ENCODE data around the gene PRKN.

DNA sequence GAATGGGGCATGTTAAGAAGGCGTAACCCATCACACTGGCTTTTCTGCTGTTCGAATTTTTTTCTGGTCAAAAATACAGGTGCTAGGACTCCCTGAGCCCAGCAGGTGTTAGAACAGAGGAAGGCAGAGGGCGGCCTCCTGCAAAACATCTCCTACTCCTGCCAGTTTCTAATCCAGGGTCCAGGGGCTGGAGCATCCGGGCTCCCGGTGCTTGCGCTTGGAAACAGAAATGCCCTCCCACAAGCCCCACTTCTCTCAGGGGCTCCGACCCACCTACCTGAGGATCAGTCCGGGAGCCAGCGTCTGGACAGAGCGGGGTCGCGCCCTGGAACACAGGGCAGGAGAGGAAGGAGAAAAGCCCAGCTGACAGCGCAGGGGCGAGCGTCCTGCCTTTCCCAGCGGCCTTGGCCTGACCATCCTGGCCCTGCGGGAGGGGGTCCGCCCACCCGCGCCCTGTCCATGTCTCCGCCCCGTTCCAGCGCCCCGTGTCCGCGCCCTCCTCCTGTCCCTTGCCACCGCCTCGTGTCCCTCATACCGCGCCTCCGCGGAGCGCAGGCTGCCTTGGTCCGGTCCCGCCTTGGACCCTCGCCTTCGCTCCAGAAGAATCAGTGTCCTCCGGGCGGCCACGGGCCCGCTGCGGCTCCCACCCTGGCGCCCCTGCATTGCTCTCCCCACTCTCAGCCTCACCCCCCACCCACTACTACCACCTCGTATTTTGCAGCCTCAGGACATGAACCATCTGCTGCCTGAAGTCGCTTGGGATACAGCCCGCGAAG lies 14.9 kb upstream of the LPA start:
- PRO-cap, result no peak

- PRO-cap, result no peak
Observed at GRCh38 chr6:160919569-160920273, 71.8 kb upstream of the MAP3K4 start.

DNA sequence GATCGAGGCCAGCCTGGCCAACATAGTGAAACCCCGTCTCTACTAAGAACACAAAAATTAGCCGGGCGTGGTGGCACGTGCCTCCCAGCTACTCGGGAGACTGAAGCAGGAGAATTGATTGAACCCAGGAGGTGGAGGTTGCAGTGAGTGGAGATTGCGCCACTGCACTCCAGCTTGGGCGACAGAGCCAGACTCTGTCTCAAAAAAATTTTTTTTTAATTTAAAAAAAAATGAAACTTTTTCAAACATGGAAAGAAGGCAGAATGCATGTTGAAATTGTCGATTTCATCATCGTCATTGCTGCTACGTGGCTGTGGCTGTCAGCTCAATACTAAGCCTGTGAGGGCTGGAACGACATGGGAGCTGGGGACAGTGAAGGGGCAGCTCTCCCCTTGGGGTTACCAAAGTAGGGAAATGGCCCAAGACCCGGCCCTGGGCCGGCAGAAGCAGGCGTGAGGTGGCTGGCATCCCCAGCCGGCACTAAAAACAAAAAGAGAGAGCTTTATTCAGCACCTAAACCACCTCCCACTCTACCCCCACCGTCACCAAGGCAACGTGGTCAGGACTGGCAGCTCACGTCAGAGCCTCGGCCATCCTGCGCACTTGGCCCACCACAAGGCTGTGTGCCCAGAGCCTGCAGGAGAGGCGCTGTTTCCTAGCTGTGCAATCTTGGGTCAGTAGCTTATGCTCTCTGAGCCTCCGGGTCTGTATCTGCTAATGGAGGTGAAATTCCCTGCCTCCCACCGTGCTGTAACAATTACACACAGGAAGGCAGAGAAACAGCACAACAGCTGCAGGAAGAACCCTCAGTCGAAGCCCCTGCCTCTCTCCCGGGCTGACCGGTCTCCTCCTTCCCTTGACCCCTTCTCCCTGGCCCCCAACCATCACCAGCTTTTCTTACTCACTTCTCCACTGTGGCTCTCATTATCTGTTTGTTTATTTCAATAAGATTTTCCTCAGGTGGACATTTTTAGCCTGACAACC lies 30.7 kb downstream of the AGPAT4 start:
- PRO-cap, result unidirectional peak, plus-strand start at position 334 of the sequence; bidirectional peak, plus-strand start at position 616 of the sequence, minus-strand start at position 482 of the sequence

GRCh38 chr6:161369174-161369711 lies 95.4 kb upstream of the AGPAT4 start:
- PRO-cap, result no peak

GRCh38 chr6:161435657-161436350 lies 161.9 kb upstream of the AGPAT4 start:
- PRO-cap, result no peak

- PRO-cap, result no peak
Observed at GRCh38 chr6:162467679-162468326, 259.8 kb downstream of the PRKN start.

GRCh38 chr6:162621245-162621555 lies 106.4 kb downstream of the PRKN start:
- PRO-cap, result no peak

DNA sequence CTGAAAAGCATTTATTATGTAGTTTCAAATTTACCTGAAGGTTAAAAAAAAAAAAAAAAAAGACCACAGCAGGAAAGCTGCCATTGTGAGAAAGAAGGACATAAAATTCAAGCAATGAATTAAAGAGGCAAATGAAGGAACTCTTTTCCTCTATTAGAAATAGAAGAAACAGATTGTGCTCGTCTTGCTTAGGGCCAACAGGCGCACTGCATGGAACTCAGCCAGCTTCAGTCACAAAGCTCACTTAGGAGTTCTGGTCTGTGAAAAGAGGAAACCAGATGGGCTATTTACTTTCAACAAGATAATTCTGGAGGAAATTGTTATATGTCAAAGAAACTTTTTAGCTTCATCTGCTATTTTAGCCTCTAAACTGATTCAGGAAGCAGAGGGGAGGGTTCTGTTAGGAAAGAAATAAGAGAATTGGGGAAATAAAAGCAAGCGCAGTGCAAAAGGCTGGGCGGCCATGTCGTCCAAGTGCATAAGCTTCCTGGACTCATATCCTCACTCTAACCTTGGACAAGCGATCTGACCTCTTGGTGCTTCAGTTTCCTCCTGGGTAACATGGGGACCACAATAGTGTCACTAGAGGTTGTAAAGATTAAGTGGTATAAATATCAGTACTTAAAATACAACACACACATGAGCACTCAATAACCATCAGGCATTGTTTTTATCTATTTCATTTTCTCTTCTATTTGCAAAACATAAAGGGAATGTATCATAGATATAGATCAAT lies 21.3 kb downstream of the PRKN start:
- PRO-cap, result no peak

GRCh38 chr6:162726816-162728144 lies at the start of gene PRKN:
Gene PRKN (minus strand): TSS chr6:162727766.
- PRO-cap, result bidirectional peak, plus-strand start at chr6:162728000, minus-strand start at chr6:162727735

- PRO-cap, result no peak
Observed at GRCh38 chr6:162760056-162760518, 32.3 kb downstream of the PACRG start.

DNA sequence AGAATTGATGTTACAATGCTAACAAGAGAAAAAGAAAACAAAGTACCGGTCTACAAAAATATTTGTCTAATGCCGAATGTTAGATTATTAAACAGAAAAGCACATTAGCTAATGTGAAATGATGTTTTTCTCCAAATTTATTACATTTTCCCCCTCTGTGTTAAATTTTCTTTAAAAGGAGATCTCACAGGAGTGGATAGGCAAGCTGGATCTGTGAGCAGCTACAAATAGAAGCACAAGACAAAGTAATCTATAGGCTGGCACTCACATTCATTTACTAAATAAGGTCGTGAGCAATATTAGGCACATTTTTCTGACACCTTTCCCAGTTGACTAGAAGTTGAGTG lies 205.8 kb upstream of the QKI start:
- PRO-cap, result no peak

DNA sequence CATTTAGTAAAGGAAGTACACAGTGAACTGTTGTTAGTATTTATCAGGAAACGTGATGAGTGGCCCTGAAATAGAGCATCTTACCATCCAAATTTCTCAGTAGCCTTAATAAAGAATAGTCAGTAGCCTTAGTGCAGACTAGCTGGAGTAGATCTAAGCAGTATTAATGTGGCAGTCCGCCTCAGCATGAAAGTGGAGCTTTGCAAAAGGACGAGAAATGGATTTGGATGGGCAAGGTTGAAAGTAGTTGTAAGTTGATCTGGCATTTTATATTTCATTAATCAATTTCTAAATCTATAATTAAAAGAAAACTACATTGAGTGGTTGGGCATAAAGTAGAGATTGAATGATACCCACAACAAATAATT lies 205.4 kb upstream of the QKI start:
- PRO-cap, result no peak

- PRO-cap, result no peak
Observed at GRCh38 chr6:163210364-163210831, 204.1 kb upstream of the QKI start.

DNA sequence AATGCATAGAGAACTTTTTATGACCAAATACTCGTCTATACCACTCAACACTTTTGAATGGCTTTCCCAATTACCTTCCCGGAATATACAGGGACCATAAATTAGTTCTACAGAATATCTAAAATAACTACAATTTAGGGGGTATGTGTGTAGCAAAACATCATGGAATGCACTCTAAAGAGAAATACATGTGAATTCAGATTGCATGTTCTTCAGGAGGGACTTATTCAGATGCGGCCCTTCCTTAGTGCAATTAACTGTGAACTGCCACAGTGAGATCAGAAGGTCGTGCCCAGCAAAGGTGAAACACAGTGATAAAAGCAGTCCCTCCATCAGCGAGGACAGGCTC lies 125.9 kb upstream of the QKI start:
- PRO-cap, result no peak

- PRO-cap, result no peak
Observed at GRCh38 chr6:163310260-163310797, 104.2 kb upstream of the QKI start.

- PRO-cap, result unidirectional peak, minus-strand start at chr6:163356561
Observed at GRCh38 chr6:163356052-163356979, 58.2 kb upstream of the QKI start.

DNA sequence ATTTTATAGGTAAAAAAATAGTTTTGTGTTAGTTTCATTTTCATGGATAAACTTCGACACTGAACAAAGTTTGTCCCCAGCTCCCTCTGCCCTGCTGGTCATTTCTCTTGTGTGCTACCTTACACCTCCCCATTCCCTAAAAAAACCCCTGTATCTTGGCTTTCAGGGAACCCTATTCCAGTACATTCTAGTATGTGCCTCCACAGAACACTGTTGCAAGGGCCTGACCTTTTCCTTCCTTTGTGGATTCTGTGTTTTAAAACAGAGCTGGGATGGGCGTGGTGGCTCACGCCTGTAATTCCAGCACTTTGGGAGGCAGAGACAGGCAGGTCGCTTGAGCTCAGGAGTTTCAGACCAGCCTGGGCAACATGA lies 20.6 kb upstream of the QKI start:
- PRO-cap, result no peak

GRCh38 chr6:163415380-163415574 lies 759 bp downstream of the QKI start:
- PRO-cap, result no peak

- PRO-cap, result no peak
Observed at GRCh38 chr6:163434891-163435455, 20.5 kb downstream of the QKI start.

DNA sequence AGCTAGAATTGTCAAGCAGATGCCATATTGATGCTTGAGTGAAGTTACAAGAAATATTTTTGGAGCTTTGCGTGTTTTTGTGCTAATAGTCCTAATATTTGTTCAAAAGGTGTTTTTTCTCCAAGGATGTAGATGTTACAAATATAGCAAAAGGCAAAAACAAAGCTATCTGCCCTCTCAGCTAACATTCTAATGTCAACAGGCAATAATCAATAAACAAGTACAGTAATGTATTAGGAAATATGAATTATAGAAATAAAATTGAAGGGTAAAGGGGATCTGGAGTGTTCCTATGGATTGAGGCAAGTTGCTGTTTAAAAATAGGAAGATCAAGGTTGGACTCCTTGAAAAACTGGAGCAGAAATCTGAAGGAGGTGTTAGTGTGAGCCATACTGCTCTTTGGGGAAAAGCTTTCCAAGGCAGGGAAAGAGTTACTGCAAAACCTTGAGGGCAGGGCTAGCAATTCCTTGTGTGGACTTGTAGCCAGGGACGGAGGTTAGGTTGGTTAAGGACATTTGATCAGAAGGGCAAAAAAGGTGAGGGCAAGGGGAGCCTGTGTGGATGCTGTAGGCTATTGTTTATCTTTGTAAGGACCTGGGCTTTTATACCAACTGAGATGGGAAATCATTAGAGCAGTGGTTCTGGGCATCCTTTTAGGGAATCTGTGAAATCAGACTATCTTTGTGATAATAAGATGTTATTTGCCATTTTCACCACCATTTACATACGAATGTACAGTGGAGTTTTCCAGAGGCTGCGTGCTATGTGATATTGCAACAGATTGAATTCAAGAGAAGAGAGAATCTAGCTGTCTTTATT lies 27.0 kb downstream of the QKI start:
- PRO-cap, result no peak

Measured in bronchus (tissue), 1 donor.